Endothelial cell of umbilical vein (primary cell): ENCODE data around the genes ARHGAP45 and NDUFS7.

- PRO-cap: no peak
CAGE:
- cytosol, long polyA minus RNA: no peak
- cytosol, long polyA plus RNA: no peak
- long polyA plus RNA: no peak
- nucleus, long polyA minus RNA: no peak
- nucleus, long polyA plus RNA: no peak
These were observed 2.1 kb downstream of the ARID3A start for GRCh38 chr19:927750-928463.

DNA sequence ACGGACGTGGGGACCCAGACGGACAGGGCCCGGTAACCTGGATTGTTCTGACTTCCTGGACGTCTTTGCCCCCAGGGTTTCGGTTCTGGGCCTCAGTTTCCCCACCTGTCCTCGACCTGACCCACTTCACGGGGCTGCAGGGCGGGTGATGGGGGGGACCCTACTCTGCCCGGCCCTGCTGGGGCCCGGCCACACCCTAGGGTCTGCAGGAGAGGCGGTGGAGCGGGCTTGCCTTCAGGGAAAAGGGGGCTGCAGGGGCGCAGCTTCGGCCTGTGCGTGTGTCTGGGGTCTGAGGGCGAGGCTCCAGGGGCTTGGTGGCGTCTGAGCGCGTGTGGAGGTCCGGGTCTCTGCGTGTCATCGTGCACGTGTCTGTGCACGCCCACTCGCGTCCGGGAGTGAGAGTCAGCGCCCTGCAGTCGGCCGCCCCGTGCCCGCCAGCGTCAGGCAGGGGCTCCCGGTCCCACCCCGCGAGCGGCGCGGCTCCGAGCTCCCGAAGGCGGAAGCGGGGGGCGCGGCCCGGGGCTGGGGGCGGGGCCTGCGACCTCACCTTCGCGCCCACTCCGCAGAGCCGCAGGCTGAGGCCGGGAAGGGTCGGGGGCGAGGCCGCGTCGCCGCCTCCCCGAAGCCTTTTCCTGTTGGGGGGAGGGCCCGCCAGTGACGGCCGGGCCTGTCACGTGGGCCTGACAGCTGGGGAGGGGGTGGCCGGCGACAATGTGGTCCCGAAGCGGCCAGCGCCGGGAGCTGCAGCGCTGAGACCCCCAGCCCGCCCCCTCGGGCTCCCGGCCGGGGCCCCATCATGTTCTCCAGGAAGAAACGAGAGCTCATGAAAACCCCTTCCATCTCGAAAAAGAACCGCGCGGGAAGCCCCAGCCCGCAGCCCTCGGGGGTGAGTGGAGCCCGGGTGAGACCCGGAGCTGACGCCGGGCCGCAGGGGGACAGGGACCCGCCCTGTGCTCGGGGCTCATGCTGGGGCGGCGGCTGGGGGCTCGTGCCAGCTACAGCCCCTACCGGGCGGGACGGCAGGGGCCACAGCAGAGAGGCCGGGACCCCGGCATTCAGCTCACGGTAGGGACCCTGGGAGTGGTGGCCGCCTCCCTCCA lies at the start of gene ARHGAP45:
TSS of gene ARHGAP45 (plus strand) at position 558 of the 1,100 bp plus-strand sequence.
- PRO-cap: bidirectional peak, plus-strand start at position 573 of the sequence, minus-strand start at position 489 of the sequence
CAGE:
- cytosol, long polyA minus RNA: no peak
- cytosol, long polyA plus RNA: no peak
- long polyA plus RNA: no peak
- nucleus, long polyA minus RNA: start-site peak on the plus strand centred at position 553 of the sequence, 27 bp wide, 11 reads
- nucleus, long polyA plus RNA: no peak

DNA sequence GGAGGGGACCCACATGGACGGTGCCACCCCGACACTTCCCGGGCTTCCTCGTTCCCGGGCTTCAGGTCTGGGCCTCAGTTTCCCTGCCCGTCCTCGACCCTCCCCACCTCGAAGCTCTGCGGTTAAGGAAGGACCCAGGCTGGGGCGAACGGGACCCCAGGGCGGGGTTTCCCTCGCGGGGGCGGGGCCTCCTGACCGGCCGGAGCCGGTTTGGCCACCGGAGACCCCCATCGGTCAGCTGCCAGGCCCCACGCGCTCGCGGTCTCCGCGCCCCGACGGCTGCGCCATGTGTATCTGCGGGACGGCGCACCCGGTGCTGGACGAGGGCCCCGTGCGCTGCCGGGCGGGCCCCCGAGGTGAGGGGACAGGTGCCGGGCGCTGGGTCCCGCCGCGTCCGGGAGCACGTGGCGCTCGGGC lies 4.0 kb downstream of the ARHGAP45 start:
- PRO-cap: no peak
CAGE:
- cytosol, long polyA minus RNA: no peak
- cytosol, long polyA plus RNA: no peak
- long polyA plus RNA: no peak
- nucleus, long polyA minus RNA: no peak
- nucleus, long polyA plus RNA: no peak

DNA sequence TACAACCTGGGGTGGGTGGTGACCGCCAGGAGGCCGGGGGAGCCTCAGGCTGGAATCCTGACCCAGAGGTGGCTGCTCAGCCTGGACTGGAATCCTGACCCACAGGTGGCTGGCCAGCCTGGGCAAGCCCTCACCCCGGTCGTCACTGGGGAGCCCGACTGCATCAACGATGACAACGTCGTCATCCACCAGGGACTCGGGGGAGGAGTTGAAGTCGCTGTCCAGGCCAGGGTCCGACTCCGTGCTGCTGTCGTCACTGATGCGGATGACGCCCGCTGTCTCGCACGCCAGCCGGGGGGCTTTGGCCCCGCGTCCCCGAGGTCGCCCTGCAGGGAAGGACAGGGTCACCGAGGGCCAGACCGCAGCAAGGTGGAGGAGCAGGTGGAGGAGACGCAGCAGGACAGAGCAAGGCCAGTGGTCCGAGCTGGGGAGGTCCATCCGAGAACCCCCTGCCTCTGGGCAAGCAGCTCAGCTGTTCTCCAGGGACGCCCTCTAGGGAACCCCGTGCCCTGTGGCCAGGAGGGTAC lies 10.4 kb downstream of the GPX4 start:
- PRO-cap: no peak
CAGE:
- cytosol, long polyA minus RNA: no peak
- cytosol, long polyA plus RNA: no peak
- long polyA plus RNA: no peak
- nucleus, long polyA minus RNA: no peak
- nucleus, long polyA plus RNA: no peak

DNA sequence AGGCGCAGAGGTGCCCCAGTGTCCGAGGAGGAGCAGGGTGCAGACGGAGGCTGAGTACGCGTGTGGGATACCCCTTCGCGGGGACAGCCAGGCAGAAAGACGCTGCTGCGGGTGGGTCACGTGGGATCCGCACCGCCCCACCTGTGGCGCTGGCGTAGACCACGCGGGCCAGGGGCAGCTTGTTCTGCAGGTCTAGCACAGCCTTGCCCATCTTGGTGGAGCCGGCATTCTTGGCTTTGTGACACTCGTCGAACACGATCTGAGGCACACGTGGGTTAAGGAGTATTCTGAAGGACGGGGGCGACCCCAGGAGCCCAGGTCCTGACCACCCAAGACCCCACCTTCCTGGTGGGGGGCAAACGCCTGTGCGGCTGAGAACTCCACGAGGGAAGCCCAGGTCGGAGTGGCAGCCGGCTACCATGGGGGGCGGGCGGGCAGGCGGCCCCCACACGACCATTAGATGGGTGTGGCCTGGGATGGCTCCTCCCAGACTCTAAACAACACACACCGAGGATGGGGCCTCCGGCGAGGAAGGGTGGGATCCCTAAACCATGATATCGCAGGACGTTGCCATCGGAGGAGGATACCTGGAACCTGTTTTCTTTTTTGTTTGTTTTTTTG lies 16.1 kb downstream of the GPX4 start:
- PRO-cap: no peak
CAGE:
- cytosol, long polyA minus RNA: no peak
- cytosol, long polyA plus RNA: no peak
- long polyA plus RNA: no peak
- nucleus, long polyA minus RNA: no peak
- nucleus, long polyA plus RNA: no peak

- PRO-cap: no peak
CAGE:
- cytosol, long polyA minus RNA: no peak
- cytosol, long polyA plus RNA: no peak
- long polyA plus RNA: no peak
- nucleus, long polyA minus RNA: no peak
- nucleus, long polyA plus RNA: no peak
These were observed 27.1 kb downstream of the GPX4 start for GRCh38 chr19:1130437-1131667.

DNA sequence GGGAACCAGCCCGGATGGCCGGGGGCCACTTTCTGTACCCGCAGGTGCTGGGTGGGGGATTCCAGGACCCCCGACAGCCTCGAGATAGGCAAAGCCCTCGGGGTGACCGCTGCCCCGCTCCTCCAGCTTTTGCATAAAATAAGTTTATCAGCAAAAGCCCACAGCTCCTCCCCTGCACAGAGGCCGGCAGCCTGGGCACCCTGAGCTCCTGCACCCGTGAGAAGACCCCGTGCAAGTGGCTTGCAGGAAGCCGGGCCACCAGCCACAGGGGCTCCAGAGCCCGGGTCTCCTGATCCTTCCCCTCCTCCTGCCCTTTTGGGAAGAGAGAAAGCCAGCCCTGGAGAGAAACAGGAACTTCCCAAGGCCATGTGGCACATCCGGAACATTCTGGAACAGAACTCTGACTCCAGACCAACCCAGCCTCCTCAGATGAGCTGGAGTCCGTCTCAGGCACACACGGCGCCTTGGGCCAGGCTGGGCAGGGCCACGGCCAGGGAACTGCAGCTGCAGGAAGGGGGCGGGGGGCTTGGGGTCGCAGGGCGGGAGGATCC lies 23.2 kb downstream of the SBNO2 start:
- PRO-cap: no peak
CAGE:
- cytosol, long polyA minus RNA: no peak
- cytosol, long polyA plus RNA: no peak
- long polyA plus RNA: no peak
- nucleus, long polyA minus RNA: no peak
- nucleus, long polyA plus RNA: no peak

DNA sequence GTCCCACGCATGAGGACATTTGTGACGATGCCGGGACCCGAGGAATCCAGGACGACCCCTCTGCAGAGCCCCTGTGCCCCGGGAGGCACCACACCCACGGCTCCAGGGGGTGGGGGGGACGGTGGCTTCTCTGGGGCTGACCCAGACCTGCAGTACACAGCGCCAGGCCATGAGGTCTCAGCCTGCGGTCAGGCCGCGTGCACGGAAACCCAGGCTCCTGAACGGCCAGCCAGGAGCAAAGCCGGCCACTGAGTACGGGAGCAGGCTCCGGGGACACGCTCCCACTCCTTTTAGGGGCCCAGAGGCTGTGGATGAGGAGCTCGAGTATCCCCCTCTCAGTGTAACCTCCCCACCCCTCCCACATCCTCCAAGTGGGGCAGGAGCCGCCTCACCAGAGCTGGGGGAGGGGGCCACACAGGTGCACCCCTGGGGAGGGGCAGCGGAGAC lies 6.4 kb downstream of the SBNO2 start:
- PRO-cap: no peak
CAGE:
- cytosol, long polyA minus RNA: no peak
- cytosol, long polyA plus RNA: no peak
- long polyA plus RNA: no peak
- nucleus, long polyA minus RNA: no peak
- nucleus, long polyA plus RNA: no peak

- PRO-cap: bidirectional peak, plus-strand start at chr19:1172942, minus-strand start at chr19:1172834
CAGE:
- cytosol, long polyA minus RNA: no peak
- cytosol, long polyA plus RNA: no peak
- long polyA plus RNA: no peak
- nucleus, long polyA minus RNA: no peak
- nucleus, long polyA plus RNA: no peak
These were observed 1.2 kb downstream of the SBNO2 start for GRCh38 chr19:1172668-1173427.

DNA sequence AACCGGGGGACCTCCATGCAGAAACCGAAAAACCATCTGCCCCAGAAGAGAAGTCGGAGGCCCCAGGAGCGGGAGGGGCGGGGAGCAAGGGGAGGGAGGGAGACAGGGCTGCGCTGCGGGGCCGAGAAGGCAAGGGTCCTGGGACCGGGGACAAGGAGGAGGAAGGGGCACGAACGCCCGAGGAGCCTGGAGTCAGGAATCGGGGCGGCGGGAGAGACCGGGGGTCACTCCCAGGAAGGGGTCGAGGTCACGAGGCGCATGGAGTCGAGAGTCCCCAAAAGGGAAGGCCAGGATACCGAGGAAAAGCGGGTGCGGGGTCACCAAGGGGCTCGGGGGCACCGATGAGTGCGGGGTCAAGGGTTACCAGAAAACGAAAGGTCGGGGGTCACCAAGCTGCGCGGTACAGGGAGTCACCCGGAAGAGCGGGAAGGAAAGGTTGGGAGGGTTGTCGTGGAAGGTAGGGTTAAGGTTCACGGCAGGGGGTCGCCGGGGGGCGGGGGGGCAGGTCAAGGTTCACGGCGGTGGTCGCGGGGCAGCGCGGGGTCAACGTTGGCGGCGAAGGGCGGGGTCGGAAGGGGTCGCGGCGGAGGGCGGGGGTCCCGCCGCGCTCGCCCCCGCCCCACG lies 528 bp downstream of the SBNO2 start:
- PRO-cap: no peak
CAGE:
- cytosol, long polyA minus RNA: no peak
- cytosol, long polyA plus RNA: no peak
- long polyA plus RNA: no peak
- nucleus, long polyA minus RNA: no peak
- nucleus, long polyA plus RNA: no peak

GRCh38 chr19:1203223-1203787 lies 2.3 kb upstream of the STK11 start:
- PRO-cap: no peak
CAGE:
- cytosol, long polyA minus RNA: no peak
- cytosol, long polyA plus RNA: no peak
- long polyA plus RNA: no peak
- nucleus, long polyA minus RNA: no peak
- nucleus, long polyA plus RNA: no peak

DNA sequence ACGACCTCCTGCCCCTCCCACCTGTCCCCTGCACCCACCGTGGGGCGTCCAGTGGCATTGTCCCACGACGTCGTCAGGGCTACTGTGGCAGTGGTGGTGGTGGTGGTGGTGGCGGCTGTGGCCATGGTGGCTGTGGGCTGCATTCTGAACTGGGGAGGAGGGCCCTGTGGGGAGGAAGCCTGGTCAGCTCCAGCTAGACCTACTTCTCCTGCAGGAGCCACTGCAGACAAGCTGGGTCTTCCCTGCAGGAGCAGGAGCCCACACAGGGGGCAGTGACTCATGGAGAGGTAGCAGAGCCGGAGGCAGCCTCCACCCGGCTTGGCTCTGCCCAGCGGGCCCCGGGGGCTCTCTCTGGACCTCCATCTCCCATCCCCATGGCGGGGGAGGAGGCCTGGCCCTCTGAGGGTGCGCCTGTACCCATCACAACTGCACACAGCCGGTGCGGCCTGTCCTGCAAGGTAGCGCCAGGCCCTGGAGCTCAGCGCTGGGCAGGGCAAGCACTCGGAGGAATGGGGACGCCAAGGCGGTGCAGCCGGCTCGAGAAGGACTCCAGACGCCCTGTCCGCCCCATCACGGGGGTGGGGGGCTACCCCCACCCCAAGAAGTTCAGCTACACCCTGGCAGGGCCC lies 1.7 kb downstream of the CBARP start:
- PRO-cap: no peak
CAGE:
- cytosol, long polyA minus RNA: no peak
- cytosol, long polyA plus RNA: no peak
- long polyA plus RNA: no peak
- nucleus, long polyA minus RNA: no peak
- nucleus, long polyA plus RNA: no peak

GRCh38 chr19:1256636-1257867 lies 8.7 kb downstream of the MIDN start:
- PRO-cap: no peak
CAGE:
- cytosol, long polyA minus RNA: no peak
- cytosol, long polyA plus RNA: no peak
- long polyA plus RNA: no peak
- nucleus, long polyA minus RNA: no peak
- nucleus, long polyA plus RNA: no peak

DNA sequence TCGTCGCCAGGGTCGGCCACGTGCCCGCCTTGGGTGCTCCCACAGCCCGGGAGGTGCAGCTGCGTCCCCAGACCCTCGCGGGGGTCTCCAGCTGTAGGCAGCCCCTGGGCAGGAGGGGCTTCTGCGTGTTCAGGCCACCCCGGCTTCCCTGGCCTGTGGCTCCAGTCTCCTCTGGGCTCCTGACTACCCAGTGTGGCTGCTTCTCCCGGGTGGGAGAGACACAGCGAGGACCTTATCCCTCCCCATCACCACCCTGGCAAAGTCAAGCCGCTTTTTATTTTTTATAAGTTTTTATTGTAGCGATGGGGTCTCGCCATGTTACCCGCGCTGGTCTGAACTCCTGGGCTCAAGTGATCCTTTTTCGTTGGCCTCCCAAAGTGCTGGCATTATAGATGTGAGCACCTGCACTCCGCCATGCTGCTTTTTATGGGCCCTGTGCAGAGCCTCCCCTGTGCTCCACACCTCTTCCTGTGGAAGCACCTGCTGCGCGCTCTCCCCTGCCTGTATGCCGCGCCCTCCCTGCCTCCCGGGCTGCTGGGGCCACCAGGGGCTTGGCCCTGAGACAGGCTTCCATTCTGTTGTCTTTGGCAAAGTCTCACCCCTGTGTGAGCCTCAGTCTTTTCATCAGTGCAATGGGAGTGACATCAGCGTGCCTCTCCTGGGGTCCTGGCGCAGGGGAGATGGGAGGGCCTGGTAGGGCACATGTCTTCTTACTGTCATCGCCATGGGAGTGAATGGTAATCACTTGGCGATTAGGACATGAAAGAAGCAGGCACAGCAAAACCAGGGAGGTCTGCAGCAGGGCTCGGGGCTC lies 1.2 kb downstream of the FAM174C start:
- PRO-cap: no peak
CAGE:
- cytosol, long polyA minus RNA: no peak
- cytosol, long polyA plus RNA: no peak
- long polyA plus RNA: no peak
- nucleus, long polyA minus RNA: no peak
- nucleus, long polyA plus RNA: no peak

DNA sequence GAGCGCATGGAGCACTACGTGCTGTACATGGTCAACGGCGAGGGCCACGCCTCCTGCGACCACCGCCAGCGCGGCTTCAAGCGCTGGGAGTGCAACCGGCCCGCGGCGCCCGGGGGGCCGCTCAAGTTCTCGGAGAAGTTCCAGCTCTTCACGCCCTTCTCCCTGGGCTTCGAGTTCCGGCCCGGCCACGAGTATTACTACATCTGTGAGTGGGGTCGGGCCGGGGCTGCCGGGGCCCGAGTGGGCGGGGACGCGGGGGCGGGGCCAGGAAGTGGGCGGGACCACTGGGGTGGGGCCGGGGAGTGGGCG lies 9.9 kb downstream of the EFNA2 start:
- PRO-cap: no peak
CAGE:
- cytosol, long polyA minus RNA: no peak
- cytosol, long polyA plus RNA: no peak
- long polyA plus RNA: no peak
- nucleus, long polyA minus RNA: no peak
- nucleus, long polyA plus RNA: no peak

- PRO-cap: no peak
CAGE:
- cytosol, long polyA minus RNA: no peak
- cytosol, long polyA plus RNA: no peak
- long polyA plus RNA: no peak
- nucleus, long polyA minus RNA: no peak
- nucleus, long polyA plus RNA: no peak
These were observed 7.3 kb downstream of the PWWP3A start for GRCh38 chr19:1361952-1362476.

- PRO-cap: no peak
CAGE:
- cytosol, long polyA minus RNA: no peak
- cytosol, long polyA plus RNA: no peak
- long polyA plus RNA: no peak
- nucleus, long polyA minus RNA: no peak
- nucleus, long polyA plus RNA: no peak
These were observed 9.6 kb upstream of the NDUFS7 start for GRCh38 chr19:1373904-1374807.

DNA sequence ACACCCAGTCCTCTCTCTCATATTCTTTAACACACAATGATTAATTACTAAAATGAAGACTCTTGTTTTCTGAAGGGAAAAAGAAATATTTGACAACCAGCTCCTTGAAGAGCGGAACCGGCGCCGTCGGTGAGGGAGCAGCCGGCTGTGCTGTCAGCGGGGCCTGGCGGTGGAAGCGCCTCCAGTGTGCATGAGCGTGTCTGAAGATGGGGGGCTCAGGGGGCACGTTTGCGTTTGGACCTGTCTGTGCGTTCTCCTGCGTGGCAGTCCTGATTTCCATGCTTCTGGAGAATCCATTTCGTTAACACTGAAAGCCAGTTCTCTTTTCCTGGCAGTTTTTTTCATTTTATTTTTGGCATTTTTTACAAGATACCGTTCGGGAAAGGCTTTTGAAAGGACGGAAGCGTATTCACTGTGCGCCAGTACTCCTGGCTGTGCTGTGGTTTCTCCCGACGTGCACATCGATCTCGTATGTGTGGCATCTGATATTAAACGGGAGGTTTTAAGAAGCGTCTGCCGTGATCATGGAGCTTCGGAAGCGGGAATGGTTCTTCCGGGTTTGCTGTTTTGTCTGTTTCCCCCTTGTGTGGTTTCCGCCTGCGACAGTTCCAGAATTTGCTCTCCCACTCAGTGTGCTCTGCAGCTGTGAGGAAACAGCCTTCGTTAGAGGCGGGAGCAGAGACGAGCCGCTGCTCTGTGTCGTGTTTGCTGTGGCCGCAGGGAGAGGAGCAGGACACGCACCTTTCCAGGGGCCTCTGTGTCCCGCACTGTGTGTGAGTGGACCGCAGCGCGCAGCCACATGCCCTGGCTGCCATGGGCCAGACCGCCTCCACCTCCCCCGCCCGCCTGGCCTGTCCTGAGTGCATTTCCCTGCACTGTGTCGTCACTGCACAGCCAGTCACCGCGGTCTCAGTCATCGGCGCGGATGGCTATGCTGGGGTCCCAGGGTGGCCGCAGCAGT lies 7.0 kb upstream of the NDUFS7 start:
- PRO-cap: no peak
CAGE:
- cytosol, long polyA minus RNA: no peak
- cytosol, long polyA plus RNA: no peak
- long polyA plus RNA: no peak
- nucleus, long polyA minus RNA: no peak
- nucleus, long polyA plus RNA: no peak

DNA sequence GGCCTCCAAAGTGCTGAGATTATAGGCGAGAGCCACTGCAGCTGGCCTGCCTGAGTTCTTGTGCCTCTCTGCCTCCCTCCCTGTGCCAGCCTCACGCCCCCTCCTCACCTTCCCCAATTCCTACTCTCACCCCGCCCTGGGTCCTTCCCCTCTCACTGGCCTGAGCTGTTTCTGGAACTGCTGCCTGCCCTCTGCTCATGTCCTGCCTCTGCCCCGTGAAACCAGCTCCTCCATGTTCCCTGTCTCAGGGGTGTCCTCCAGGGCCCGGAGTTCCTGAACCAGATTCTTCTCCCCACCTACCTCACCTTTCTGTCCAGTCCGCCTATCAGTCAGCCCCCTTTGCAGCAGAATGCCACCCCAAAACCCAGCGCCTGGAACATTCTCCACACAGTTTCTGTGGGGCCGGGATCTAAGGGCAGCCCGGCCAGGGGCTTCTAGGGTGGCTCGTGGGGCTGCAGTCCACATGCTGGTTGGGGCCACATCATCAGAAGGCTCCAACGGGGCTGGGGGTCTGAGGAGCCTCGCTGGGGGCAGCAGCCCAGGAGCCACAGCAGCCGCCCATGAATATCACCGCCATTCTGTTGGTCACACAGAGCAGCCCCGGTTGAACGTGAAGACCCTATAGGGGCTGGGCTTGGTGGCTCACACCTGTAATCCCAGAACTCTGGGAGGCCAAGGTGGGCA lies 3.1 kb upstream of the NDUFS7 start:
- PRO-cap: no peak
CAGE:
- cytosol, long polyA minus RNA: no peak
- cytosol, long polyA plus RNA: no peak
- long polyA plus RNA: no peak
- nucleus, long polyA minus RNA: no peak
- nucleus, long polyA plus RNA: no peak

GRCh38 chr19:1383178-1384037 lies at the start of gene NDUFS7:
NDUFS7 (plus strand) TSS chr19:1383907.
- PRO-cap: bidirectional peak, plus-strand start at chr19:1383426, minus-strand start at chr19:1383242; bidirectional peak, plus-strand start at chr19:1383907, minus-strand start at chr19:1383796
CAGE:
- cytosol, long polyA minus RNA: start-site peak on the plus strand at chr19:1383878-1383913, 7,989 reads
- cytosol, long polyA plus RNA: start-site peak on the plus strand at chr19:1383878-1383918, 7,667 and 5,227 reads in 2 replicates
- long polyA plus RNA: start-site peak on the plus strand at chr19:1383859-1383918, 5,830 and 5,105 reads in 2 replicates
- nucleus, long polyA minus RNA: start-site peak on the plus strand at chr19:1383884-1383918, 1,139 reads
- nucleus, long polyA plus RNA: no peak